ENCODE results near the genes SIDT1 and NAA50.

DNA sequence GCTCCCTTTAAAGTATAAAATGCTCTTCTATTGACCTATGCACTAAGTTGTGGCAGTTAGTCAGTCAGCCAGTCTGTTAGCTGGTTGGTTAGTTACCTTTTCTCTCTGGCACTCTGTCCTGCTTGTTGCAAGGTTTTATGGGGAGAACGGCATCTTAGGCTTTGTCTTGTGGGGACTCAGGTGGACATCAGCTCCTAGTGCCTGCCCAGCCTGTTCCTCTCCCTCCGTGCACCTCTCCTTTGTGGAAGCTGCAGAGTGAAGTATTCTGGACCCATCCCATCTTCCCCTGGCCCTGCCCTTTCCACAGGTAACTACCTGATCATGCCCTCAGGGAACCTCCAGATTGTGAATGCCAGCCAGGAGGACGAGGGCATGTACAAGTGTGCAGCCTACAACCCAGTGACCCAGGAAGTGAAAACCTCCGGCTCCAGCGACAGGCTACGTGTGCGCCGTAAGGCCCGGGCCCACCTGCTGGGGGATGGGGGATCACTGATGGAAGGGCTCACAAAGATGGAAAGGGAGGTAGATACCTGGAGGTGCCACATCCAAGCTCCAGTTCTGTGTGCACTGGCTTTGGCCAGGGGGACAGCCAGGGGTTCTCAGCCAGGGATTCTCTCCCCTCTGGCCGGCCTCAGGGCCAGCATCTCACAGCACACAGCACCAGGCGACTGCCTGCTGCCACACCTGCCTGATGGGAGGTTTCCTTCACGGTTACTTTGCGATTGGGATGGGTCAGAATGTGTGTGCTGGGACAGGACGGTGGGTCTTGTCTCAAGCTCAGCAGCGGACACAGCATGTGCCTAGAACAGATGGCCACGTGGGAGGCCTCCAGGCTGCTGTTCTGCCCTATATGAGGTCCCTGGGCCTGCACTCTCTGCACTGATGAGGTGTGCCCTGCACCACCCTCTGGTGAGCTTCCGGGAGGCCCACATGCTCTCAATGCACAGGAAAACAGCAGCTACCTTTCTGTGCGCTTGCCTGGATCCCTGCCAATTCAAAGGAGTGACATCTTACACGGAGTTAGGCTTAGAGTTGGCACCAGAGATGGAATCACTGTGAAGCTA lies 59.5 kb downstream of the BOC start:
- RRBS = no CpG with 5 or more reads among the region's 19 CpGs

GRCh38 chr3:113291333-113291989 lies 80.1 kb downstream of the BOC start:
- RRBS = no CpG with 5 or more reads among the region's 9 CpGs

- RRBS = no CpG with 5 or more reads among the region's 17 CpGs
Observed at GRCh38 chr3:113531892-113532664, at the start of gene SIDT1. Gene SIDT1 (plus strand): TSS chr3:113532555.

- RRBS = 1% methylated on average over 19 of the region's 79 CpGs
Observed at GRCh38 chr3:113745641-113746625, at the start of gene NAA50. Gene NAA50 (minus strand): TSS chr3:113746249.

DNA sequence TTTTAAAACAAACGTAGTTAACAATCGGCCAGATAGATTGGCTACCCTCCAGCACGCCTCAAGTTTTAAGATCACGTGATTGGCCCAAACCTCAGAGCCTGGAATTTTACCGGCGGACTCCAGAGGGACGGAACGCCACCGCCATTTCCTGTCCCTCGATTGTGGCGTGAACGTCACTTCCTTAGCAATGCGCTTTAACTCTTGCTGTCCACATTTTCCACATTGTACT lies 295 bp upstream of the ATP6V1A start:
- RRBS = no CpG with 5 or more reads among the region's 13 CpGs

GRCh38 chr3:113748688-113749292 lies 2.0 kb downstream of the ATP6V1A start:
- RRBS = no CpG with 5 or more reads among the region's 5 CpGs

DNA sequence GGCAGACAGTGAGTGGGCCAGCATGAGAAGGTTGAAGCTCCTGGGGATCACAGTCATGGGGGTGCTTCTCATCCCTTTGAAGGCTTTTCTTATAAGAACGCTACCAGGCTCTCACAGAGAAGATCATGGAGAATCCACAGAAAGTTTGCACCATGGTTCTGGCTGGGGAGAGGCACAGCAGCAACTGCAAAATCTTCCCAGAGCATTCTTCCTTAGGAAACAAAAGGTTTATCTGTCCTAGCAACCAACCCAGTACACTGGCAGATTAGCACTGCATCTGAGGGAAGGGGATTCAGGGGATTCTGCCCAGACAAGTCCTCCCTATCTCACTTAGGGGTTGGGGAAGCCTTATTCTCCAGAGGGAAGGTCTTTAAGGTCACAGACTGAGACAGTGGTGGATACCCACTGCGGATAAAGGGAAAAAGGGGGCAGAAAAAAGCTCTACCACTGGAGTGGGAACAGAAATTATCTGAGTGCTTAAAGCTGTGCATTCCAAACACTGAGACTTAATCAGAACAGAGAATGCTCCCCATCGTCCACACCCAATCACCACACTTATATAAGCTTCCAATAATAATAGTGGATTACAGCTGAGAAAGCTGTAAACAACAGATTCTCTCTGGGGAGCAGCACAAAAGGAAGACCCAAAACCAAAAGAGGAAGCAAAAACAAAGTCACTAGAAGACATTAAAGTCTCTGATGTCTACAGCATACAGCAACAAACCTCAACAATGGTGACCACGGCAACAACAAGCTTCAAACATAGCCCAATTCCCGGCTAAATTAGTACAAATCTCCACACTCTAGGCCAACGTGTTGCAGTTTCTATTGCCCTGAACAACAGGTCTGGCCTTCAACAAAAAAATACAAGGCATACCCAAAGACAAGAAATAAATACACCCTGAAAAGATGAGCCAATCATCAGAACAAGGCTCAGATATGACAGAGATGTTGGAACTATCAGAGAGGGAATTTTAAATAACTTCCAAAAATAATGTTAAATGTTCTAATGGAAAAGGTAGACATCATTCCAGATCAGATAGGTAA lies 37.6 kb downstream of the ZDHHC23 start:
- RRBS = no CpG with 5 or more reads among the region's 6 CpGs

DNA sequence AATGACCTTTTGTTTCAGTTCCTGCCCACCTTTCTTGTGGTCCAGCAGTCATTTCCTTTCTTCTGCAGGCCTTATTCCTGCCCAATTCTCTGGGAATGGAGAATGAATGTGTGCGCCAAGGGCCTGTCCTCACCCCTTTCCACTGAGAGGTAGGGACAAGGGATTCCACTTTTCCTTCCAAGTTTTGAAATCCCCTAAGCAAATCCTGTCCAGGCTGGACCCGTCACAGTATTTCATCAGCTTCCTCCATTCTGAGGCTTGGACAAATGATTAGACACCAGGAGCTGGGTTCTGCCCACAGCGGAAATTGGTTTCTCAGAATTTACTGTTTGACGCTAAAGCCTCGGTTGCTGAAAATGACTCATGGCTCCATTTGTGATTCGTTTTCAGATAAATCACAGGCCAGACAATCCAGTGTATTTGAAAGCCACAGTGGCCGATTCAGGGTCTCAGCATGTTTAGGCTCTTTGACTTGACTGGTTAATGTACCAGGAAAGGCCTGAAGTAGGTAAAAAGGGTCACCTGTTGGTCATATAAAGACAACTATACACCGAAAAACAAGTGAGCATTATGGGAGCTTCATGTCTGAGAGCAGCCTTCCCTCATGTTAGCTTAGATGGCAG lies 15.9 kb downstream of the ZNF80 start:
- RRBS = no CpG with 5 or more reads among the region's 8 CpGs

DNA sequence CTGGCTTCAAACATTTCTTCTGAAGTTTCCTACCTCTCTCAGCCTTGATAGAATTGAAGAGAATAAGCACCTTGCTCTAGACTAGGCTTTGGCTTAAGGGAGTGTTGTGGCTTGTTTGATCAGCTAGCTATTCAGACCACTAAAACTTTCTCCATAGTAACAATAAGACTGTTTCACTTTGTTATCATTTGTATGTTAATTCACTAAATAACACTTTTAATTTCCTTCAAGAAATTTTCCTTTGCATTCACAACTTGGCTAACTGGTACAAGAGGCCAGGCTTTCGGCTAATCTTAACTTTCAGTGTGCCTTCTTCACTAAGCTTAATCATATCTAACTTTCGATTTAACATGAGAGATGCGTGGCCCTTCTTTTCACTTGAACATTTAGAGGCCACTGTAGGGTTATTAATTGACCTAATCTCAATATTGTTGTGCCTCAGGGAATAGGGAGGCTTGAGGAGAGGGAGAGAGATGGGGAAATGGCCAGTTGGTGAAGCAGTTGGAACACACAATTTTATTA lies 8.0 kb upstream of the TIGIT start:
- RRBS = no CpG with 5 or more reads among the region's 3 CpGs

GRCh38 chr3:114412266-114412978 lies 118.6 kb downstream of the TIGIT start:
- RRBS = no CpG with 5 or more reads among the region's 5 CpGs

GRCh38 chr3:114455367-114455874 lies 161.6 kb downstream of the TIGIT start:
- RRBS = no CpG with 5 or more reads among the region's 8 CpGs

- RRBS = no CpG with 5 or more reads among the region's 3 CpGs
Observed at GRCh38 chr3:114519425-114519837, 225.6 kb downstream of the TIGIT start.

DNA sequence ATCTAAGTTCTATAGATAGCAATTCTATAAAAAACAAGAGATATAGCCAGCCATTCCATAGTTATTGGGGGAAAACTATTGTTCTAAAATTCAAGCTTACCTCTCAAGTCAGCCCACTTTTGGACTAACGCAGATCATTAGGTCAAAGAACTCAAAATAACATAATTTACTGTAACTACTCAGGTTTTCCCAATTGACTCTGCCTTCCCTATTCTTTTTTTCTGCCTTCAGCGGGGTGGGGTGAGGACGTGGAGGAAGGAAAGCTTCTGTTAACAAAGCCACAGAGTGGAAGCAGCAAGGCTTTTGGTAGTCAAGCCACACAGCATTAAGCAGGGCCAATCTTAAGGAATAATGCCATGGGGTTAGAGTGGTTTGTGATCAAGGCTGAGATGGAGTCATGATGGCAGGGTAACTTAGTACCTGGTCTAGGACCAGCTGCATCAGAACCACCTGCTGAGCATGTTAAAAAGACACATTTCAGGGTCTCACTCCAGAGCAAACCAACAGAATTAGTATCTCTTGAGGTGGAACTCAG lies 277.5 kb downstream of the TIGIT start:
- RRBS = no CpG with 5 or more reads among the region's 3 CpGs

- RRBS = no CpG with 5 or more reads among the region's 9 CpGs
Observed at GRCh38 chr3:114758554-114759343, 388.3 kb downstream of the ZBTB20 start.

- RRBS = no CpG with 5 or more reads among the region's 22 CpGs
Observed at GRCh38 chr3:115317752-115318380, 170.8 kb upstream of the ZBTB20 start.

DNA sequence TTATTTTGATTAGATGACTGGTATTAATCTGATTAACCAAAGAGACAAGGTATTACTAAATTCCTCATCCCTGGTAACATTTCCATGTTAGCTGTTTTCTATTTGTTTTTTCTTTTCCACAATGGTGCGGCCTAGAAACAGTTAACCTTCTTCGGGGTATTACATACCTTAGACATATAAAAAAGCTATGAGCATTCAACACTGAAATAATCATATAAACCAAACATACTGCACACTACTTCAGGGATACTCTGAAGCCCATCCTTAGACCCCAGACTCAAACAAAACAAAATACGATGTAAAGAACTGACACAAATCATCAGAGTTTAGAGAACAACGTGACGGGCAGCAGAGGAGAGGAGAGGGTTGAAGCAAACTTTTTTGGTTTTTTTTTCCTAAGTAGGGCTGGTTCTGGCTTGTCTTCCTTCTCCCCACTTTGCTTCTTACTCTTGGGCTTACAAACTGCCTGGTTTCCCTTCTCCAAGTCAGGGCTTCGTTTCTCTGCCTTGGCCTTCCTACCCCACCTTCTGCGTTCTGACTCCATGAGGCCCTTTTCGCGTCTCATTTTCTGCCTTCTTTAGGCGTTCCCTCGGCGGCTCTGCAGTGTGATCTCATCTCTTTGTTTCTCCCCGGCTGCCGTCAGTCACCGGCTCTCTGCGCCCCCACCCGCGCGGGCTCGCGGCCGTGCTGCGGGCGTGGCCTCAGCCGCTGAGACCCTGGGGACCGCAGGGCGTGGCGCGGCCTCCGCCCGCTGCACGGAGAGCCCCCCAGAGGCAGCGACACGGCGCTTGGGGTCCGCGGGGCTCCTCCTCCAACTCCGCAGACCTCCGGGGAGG lies 34.8 kb downstream of the GAP43 start:
- RRBS = no CpG with 5 or more reads among the region's 39 CpGs

- RRBS = no CpG with 5 or more reads among the region's 2 CpGs
Observed at GRCh38 chr3:117873343-117873783, 1161.3 kb downstream of the IGSF11 start.

GRCh38 chr3:118742971-118743132 lies 291.8 kb downstream of the IGSF11 start:
- RRBS = no CpG with 5 or more reads among the region's 1 CpG

- RRBS = no CpG with 5 or more reads among the region's 4 CpGs
Observed at GRCh38 chr3:119219023-119219469, 21.6 kb downstream of the B4GALT4 start.

DNA sequence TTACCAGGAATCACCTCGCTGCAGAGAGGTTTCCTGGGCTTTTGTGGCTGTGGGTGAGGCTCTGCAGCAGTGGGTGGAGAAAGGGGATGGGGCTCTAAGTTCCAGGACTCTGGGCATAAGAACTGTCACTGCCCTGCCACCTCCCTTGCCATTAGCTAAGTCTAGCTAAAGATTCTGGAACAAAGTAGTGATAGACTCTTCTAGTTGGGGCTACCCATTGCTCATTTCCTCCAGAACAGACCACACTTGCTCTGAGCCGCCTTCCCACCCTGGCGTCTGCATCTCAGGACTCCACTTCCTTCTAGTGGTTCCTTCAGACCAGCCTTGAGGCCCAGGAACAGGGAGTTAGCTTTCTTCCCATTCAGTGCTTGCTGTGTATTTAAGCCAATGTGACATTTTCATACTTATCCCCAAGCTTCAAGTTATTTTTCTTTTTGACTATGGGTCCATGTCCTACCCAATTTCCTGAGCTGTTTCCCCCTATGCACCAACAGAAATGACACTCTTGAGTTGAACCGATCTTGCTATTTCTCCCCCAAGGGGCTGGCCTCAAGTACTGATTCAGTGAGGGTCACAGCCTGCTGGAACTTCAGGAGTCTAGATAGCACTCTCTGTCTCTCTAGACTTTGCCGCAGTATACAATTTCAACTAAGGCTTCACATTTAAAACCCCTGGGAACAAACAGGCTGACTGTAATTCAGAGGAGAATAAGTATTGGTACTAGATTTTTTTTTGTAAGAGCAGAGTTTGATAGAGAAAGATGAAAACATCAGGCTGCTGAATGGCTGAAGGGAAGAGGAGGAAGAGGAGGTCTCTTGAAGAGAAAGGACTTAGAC lies 7.7 kb downstream of the ARHGAP31 start:
- RRBS = no CpG with 5 or more reads among the region's 5 CpGs